ENCODE data around the genes UFD1, GNB1L, TANGO2 and CCDC188.

GRCh38 chr22:18157311-18157715 is 7.3 kb downstream of the USP18 start:
- RAMPAGE, long total RNA, result no peak
- RRBS, result no CpG with 5 or more reads among the region's 14 CpGs

DNA sequence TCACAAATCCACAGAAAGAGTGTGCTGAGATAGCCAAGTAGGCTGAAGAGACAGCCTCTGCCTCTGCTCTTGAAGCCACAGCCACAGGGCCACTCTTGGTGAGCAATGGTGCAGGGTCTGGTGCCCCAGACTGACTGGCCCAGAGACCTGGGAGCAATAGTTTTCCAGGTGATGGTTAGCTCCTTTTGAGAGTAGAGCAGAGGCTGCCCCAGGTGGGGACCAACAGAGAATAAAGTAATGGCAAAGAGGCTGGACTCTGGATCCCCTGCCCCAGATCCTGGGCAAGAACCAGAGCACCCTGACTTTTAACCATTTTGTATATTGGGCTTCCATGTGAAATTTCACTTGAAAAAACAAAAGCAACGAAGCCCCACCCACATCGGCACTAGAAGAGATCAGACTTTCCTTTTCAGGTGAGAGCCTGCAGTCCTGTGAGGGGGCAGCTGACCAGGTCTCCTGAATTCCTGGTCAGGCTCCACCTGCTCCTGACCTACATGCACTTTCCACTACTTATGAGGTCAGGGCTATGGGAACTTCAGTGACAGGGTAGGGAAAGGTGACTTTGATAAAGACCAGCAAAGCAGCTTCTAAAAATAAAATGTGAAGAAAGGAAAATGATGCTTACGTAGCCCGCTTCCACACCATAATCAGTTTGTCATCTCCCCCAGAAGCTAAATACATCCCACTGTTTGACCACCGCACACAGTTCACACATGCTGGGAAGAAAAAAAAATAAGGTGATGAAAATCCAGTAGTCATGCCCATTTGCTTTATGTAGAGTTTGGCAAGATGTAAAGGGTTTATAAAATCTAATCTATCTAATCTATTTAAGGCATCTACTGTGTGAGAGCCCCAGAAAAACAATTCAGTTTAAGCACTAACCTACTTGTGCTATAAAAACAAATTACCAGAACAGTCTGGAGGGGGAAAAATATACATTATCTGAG is 24.7 kb downstream of the HIRA start:
- RAMPAGE, long total RNA, result no peak
- RRBS, result no CpG with 5 or more reads among the region's 5 CpGs

GRCh38 chr22:19419477-19420065 is 12.0 kb downstream of the HIRA start:
- RAMPAGE, long total RNA, result no peak
- RRBS, result no CpG with 5 or more reads among the region's 3 CpGs

- RAMPAGE, long total RNA, result no peak
- RRBS, result no CpG with 5 or more reads among the region's 3 CpGs
Measured at GRCh38 chr22:19429376-19430005, 2.0 kb downstream of the HIRA start.

- RAMPAGE, long total RNA, result no peak
- RRBS, result no CpG with 5 or more reads among the region's 9 CpGs
Measured at GRCh38 chr22:19460767-19462154, 13.8 kb upstream of the C22orf39 start.

DNA sequence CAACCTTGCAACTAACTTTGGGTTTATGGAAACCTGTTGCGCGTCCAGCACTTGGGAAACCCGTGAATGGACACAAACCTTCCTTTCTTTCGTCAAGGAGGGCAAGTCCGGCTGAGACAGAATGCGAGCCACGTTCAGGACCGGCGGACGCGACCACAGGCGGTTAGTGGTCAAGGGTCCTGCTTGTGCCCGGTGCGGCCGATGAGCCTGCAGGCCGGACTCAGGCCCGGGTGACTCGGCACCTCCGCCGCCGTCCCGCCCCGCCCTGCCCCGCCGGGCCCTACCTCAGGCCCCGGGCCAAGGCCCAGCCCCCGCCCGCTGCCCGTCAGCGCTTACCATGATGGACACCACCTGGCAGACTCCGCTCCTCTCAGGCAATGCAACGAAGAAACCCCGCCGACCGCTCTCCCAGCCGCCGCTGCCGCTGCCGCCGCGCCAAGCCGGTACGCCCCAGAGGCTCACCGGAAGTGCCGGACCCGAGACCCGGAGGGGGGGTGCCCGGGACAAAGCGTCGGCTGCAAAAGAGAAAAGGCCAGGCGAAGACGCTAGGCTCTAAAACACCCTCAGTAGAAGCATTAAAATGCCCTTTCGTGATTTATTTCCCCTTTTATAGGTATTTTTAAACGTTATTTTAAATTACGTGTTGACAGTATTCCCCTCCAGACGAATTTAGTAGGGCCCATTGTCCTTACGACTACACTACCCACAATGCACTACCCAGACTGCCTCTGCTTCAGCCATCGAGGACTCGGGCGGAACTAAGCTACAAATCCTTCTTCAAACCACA is at the start of gene UFD1:
Gene UFD1 (minus strand): TSS at position 447 of the 787 bp plus-strand sequence.
- RAMPAGE, long total RNA, result start-site peak on the minus strand centred at position 412 of the sequence, 62 bp wide, 356 and 96 reads in 2 replicates
- RRBS, result 5% methylated on average over 15 of the region's 60 CpGs

GRCh38 chr22:19554650-19555174 is 30.5 kb upstream of the CLDN5 start:
- RAMPAGE, long total RNA, result no peak
- RRBS, result no CpG with 5 or more reads among the region's 3 CpGs

GRCh38 chr22:19566600-19567039 is 42.4 kb upstream of the CLDN5 start:
- RAMPAGE, long total RNA, result no peak
- RRBS, result no CpG with 5 or more reads among the region's 34 CpGs

DNA sequence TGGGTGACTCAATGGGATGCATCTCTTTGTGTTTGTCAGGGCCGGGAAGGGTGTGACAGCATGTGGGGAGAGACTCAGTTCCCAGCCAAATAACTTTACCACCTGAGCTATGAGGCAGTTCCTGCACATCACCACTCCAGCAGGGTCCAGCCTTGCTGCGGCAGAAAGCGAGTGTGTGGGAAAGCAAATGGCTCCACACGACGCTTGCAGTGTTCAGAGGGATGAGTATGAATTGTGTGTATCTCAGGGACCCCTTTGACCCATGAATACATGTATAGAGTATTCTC is 47.9 kb upstream of the CLDN5 start:
- RAMPAGE, long total RNA, result no peak
- RRBS, result no CpG with 5 or more reads among the region's 5 CpGs

- RAMPAGE, long total RNA, result no peak
- RRBS, result no CpG with 5 or more reads among the region's 13 CpGs
Measured at GRCh38 chr22:19621279-19621854, 92.9 kb upstream of the SEPTIN5 start.

GRCh38 chr22:19723726-19724726 is 687 bp downstream of the GP1BB start:
- RAMPAGE, long total RNA, result no peak
- RRBS, result 3% methylated on average over 53 of the region's 118 CpGs

- RAMPAGE, long total RNA, result no peak
- RRBS, result 5% methylated on average over 24 of the region's 65 CpGs
Measured at GRCh38 chr22:19759006-19760337, 1.1 kb upstream of the TBX1 start.

DNA sequence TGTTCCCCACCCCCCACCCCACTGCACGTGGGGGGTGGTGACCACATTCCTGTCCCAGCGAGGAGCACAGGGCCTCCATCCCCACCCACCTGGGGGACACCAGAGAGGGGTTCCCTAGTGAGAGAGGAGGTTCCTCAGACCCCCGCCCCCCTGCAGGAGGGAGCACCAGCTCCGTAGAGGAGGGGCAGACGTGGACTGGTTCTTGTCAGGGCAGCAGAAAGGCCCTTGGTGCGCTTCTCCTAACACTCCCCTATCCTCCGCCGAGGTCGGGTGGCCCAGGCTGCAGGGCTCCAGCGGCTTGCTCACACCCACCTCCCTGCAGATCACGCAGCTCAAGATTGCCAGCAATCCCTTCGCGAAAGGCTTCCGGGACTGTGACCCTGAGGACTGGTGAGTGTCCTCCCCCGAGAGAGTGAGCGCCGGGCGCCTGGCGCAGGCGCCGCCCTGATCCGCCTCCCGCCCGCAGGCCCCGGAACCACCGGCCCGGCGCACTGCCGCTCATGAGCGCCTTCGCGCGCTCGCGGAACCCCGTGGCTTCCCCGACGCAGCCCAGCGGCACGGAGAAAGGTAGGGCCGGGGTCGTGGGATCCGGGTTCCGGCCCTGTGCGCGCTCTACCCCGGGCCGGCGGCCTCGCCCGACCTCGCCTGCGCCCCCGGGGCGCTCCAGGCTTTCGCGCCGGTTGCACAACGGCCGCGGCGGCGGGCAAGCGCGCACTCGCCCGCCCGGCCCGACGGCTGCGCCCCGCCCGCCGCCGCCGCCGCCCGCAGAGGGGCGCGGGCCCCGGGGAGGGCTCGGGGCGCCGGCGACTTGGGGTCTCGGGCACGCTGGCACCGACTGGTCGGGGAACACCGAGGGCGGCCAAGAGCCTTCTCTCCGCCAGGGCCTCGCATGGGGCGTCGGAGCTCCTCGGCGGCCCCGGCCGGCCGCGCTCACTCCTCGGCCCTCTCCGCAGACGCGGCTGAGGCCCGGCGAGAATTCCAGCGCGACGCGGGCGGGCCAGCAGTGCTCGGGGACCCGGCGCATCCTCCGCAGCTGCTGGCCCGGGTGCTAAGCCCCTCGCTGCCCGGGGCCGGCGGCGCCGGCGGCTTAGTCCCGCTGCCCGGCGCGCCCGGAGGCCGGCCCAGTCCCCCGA is 5.2 kb downstream of the TBX1 start:
- RAMPAGE, long total RNA, result no peak
- RRBS, result 4% methylated on average over 55 of the region's 131 CpGs

GRCh38 chr22:19854730-19855721 is at the start of gene GNB1L:
TSS of gene GNB1L (minus strand) at chr22:19854874.
- RAMPAGE, long total RNA, result no peak
- RRBS, result under 1% methylated on average over 24 of the region's 95 CpGs

- RAMPAGE, long total RNA, result no peak
- RRBS, result 92% methylated on average over 5 of the region's 24 CpGs
Measured at GRCh38 chr22:19873371-19873962, 18.8 kb upstream of the GNB1L start.

- RAMPAGE, long total RNA, result no peak
- RRBS, result 1% methylated on average over 38 of the region's 61 CpGs
Measured at GRCh38 chr22:20020674-20021220, at the start of gene TANGO2. TSS of gene TANGO2 (plus strand) at chr22:20021110.

DNA sequence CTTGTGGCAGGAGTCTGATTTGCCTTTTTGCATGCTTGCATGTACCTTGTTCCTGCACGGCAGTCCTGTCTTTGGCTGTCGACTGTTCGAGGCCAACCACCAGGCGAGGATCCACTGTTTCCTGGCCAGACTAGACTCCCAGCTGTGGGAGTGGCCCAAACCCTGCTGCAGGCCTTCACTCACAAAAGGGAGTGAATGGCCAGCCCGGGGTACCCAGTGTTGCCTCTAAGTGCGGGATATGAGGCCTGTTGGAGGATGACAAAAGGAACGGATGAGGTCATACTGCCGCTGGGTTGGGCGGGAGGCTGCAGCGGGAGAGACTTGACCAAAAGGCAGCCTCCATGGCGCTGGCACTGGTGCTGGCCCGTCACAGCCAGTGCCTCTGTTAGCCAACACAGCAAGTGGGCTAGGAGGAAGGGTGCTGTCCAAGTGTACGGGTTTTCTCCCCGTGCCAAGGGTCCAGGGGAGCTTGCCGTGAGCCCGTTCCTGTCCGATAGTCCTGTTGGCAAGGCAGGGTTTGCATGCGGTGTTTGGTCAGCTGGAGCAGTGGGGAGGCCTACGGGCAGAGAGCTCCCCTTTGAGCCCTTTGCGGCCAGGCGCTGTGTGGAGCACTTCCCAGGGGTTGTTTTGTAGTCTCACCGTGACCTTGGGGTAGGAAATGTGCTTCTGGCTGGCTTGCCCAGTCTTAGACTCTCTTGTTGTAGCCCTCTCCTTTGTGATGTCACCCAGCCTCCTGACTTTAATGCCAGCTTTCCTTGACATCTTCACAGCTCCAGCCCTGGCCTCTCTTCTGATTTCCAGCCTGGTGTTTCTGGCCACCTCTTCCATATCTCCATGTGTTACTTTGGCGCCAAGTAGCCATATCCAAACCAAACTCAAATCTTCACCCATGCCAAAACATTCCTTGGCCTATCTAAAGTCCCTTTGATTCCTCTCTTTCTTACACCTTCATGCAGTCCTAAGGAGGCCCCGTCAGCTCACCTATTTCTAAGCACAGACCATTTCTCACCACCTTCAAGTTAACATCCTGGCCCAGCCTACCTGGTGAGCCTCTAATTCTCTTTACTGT is 1.2 kb downstream of the DGCR8 start:
- RAMPAGE, long total RNA, result no peak
- RRBS, result no CpG with 5 or more reads among the region's 24 CpGs

DNA sequence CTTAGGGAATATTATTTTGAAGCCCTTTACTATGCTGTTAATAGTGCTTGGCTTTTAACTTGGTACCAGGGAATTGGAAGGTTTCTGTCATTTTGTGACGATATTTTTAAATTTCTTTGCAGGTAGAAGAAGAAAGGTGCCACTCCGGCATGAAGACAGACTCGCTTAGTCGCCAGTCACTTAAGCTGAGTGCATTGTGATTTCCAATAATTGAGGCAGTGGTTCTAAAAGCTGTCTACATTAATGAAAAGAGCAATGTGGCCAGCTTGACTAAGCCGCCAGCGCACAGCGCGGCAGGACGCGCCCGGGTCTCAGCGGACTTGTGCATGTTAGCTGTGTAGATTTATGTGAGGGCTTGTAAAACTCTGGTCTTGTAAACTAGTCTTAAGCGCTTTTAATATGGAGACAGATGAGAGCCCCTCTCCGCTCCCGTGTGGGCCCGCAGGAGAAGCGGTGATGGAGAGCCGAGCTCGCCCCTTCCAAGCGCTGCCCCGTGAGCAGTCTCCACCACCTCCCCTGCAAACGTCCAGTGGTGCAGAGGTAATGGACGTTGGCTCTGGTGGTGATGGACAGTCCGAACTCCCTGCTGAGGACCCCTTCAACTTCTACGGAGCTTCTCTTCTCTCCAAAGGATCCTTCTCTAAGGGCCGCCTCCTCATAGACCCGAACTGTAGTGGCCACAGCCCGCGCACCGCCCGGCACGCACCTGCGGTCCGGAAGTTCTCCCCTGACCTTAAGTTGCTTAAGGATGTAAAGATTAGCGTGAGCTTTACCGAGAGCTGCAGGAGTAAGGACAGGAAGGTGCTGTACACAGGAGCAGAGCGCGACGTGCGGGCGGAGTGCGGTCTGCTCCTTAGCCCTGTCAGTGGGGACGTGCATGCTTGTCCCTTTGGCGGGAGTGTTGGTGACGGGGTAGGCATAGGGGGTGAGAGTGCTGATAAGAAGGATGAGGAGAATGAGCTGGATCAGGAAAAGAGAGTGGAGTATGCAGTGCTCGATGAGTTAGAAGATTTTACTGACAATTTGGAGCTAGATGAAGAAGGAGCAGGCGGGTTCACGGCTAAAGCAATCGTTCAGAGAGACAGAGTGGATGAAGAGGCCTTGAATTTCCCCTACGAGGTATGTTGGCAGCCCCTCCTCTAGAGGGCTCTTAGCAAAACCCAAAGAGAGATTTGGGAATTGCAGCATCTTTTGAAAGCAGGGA is 5.9 kb downstream of the DGCR8 start:
- RAMPAGE, long total RNA, result no peak
- RRBS, result no CpG with 5 or more reads among the region's 50 CpGs

DNA sequence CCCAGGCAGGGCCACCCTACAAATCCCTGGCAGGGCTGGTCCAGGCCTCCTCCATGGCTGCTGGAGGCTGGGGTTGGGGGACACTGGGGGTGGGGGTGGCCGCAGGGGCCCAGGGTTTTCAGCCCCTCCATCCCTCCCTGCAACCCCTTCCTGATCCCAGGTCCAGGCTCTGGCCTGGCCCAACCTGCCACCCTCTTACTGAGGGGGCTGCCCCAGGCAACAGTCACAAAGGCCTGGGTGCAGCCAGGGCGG is at the start of gene CCDC188:
Gene CCDC188 (minus strand): TSS at position 200 of the 252 bp plus-strand sequence.
- RAMPAGE, long total RNA, result no peak
- RRBS, result no CpG with 5 or more reads among the region's 2 CpGs

- RAMPAGE, long total RNA, result no peak
- RRBS, result no CpG with 5 or more reads among the region's 6 CpGs
Measured at GRCh38 chr22:20313429-20313914, 6.4 kb downstream of the DGCR6L start.

All from epithelial cell of proximal tubule (primary cell).